ENCODE data around the genes BRPF3 and SRSF3.

GRCh38 chr6:35484483-35485369, 12.2 kb downstream of the TEAD3 start:
- RRBS: no CpG with 5 or more reads among the region's 16 CpGs

- RRBS: no CpG with 5 or more reads among the region's 6 CpGs
These were observed 4.8 kb downstream of the TEAD3 start for GRCh38 chr6:35491982-35492543.

- RRBS: 12% methylated on average over 6 of the region's 19 CpGs
These were observed 570 bp downstream of the TULP1 start for GRCh38 chr6:35512158-35512494.

DNA sequence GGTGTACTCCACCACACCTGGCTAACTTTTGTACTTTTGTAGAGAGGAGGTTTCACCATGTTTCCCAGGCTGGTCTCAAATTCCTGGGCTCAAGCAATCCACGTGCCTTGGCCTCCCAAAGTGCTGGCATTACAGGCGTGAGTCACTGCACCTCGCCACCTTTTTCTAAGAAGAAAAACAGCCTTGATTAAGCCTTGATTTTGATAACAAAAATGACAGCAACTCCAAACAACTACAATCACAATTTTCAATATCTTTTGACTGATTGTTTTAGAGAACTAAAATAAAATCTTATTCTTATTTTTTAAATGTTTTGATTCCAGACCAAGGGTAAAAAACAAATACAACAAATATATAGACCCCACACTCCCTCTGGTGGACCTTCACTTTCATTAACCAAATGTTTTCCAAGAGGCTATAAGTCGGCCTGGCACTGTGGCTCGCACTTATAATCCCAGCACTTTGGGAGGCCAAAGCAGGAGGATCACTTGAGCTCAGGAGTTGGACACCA, 4.3 kb downstream of the FKBP5 start:
- RRBS: no CpG with 5 or more reads among the region's 5 CpGs

- RRBS: no CpG with 5 or more reads among the region's 15 CpGs
These were observed 17.2 kb upstream of the ARMC12 start for GRCh38 chr6:35719442-35720305.

GRCh38 chr6:35787197-35787986, 6.6 kb downstream of the CLPSL1 start:
- RRBS: no CpG with 5 or more reads among the region's 15 CpGs

- RRBS: 3% methylated on average over 34 of the region's 82 CpGs
These were observed at the start of gene BRPF3 for GRCh38 chr6:36195790-36196853. TSS of gene BRPF3 (plus strand) at chr6:36196744.

DNA sequence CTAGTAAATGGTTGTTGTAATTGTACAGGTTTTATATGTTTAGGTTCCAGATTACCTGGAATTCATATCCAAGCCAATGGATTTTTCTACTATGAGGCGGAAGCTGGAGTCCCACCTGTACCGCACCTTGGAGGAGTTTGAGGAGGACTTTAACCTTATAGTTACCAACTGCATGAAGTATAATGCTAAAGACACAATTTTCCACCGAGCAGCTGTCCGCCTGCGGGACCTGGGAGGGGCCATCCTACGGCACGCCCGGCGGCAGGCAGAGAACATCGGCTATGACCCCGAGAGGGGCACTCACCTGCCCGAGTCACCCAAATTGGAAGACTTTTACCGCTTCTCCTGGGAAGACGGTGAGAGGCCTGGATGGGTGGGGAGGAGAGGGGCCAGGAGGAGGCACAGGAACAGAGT, 13.6 kb downstream of the BRPF3 start:
- RRBS: no CpG with 5 or more reads among the region's 14 CpGs

- RRBS: no CpG with 5 or more reads among the region's 14 CpGs
These were observed 9.0 kb upstream of the BNIP5 start for GRCh38 chr6:36345549-36346318.

DNA sequence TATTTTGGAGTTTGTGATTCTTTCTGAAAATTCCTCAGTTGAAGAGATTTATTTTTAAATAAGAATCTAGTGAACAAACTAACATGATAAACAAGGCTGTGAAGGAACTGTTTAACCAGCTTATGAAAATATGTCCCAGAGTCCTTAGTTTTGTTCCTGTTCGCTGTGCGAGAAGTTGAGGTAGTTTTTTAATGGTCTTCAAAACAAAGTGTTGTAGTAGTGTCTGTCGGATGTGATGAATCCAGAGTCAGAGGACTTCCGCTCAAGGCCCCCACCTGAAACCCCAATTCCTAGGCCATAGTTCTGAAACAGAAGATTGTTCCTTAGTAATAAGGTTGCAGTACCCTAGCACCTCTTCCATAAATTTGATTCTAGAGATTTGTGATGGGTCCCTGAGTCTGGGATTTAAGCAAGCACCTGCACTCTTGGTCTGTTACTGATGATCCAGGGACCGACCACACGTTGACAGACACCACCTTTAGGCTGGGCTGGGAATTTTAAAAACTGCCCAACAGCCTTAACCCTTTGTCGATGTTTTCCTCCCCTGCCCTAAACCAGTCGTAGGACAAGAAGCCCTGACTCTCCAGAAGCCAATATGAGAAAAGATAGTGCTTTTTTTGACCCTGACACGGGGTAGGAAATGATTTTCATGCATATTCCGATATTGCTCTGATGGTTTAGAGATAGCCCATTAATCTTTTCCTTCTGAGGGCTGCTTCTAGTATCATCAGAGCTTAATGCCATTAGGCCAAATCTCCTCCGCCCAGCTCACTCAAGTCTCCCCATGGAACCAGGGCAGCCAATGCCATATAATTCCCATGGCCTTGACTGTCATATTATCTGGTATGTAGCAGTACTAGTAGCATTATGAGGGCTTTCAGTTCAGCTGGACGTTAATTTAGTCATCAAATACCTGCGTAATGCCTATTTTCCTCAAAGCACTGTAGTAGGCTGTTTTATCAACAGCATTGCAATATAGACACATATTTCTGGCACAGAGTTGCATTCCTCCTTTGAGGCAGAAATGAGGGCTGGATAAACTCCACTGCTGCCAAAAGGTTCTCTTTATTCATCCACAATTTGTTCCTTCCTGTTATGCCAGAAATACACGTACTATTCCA, 1.3 kb downstream of the KCTD20 start:
- RRBS: no CpG with 5 or more reads among the region's 14 CpGs

GRCh38 chr6:36523289-36523887, 23.9 kb downstream of the STK38 start:
- RRBS: no CpG with 5 or more reads among the region's 12 CpGs

GRCh38 chr6:36594042-36594859, at the start of gene SRSF3:
TSS of gene SRSF3 (plus strand) at chr6:36594362.
- RRBS: under 1% methylated on average over 11 of the region's 58 CpGs

DNA sequence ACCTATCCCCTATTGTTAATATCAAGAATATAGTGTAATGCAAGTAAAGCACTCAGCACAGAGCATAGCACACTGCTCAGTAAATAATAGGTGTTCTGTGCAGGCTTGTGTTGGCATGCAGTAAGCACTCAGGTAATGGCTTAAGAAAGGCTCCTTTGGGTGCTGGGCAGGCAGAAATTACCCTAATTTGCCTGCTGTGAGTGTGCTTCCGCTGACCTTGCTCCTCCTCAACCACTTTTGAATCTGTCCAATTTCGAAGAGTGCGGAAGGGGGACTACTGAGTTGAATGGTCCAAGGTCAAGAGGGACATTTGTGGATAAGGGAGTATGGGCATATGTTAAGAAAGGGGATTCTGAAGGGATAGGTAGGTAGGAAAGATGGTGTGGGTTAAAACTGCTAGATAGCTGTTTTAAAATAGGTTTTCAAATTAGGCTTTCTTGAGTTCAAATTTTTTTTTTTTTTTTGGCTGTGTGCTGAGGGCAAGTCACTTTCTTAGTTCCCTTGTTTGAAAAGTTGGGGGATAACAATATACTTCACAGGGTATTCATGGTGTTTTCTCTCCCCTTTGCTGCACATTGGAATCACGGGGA, 15.5 kb downstream of the SRSF3 start:
- RRBS: no CpG with 5 or more reads among the region's 4 CpGs

DNA sequence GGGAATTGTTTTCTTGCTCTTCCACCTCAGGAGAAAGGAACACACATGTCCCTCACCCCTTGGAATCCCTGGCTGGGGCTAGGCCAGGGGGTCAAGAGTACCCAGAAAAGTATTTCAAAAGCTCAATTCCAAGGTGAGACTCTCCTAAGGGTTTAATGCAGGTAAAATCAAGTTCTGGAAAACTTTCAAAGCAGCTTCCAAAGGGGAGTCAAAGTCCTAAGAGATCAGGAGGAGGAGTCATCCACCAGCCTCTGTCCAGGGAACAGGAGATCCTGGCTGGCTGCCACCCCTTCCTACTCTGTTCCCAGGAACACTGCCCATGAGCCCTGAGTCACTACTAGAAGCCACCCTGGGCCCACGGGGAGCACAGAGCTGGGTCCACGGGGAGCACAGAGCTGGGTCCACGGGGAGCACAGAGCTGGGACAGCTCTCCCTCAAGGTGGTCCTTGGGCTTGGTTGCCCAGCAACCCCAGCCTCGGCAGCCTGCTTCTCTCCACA, 35.5 kb upstream of the CDKN1A start:
- RRBS: no CpG with 5 or more reads among the region's 4 CpGs

DNA sequence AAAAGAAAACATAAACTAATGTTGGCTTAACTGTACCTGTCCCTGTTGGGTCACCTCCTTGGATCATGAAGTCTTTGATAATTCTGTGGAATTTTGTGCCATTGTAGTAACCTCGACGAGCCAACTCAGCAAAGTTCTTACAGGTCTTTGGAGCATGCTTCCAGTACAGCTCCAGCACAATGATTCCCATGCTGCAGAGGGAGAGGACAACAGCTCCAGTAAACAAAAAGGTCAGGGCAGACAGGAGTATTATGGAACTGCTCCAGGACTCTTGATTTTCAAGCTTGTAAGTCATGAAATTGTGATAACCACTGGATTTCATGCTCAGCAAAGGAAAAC, 3.0 kb downstream of the PPIL1 start:
- RRBS: no CpG with 5 or more reads among the region's 2 CpGs

- RRBS: no CpG with 5 or more reads among the region's 3 CpGs
These were observed 9.5 kb downstream of the PI16 start for GRCh38 chr6:36963974-36964468.

- RRBS: no CpG with 5 or more reads among the region's 16 CpGs
These were observed 11.5 kb downstream of the PI16 start for GRCh38 chr6:36965633-36966938.

GRCh38 chr6:36985087-36985319, 993 bp downstream of the MTCH1 start:
- RRBS: no CpG with 5 or more reads among the region's 10 CpGs

- RRBS: no CpG with 5 or more reads among the region's 12 CpGs
These were observed 39.1 kb downstream of the FGD2 start for GRCh38 chr6:37044613-37044967.